Measurements from ENCODE around the gene AADAC.

GRCh38 chr3:149924252-149924916, 46.3 kb downstream of the PFN2 start:
- RRBS = no CpG with 5 or more reads among the region's 2 CpGs

DNA sequence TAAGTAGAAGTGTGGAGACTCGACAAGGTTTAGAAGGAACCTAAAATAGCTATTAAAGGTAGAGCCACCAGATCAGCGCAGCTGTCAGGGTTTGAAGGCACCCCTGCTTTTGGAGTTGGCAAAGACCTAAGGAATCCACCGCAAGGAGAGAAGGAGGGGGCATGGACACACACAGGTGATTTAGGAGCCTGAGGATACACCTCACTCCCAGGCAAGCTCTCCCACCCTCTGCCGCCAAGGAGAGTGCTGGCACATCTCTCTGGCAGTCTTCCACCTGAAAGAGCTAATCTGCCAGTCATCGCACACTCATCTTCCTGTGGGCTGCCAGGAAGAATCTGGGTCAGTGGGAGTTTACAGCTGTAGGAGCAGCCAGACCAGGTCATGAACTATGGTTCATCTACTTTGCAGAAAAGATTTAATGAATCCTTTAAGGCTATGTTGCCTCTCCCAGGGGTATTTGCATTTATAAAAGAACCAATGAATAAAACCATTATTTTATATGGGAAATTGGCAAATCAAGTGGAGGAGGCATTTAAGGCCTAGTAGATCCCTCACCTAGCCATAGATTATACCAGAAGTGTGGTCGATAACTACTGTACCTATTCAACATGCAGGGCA, 170.6 kb upstream of the TSC22D2 start:
- RRBS = no CpG with 5 or more reads among the region's 6 CpGs

- RRBS = no CpG with 5 or more reads among the region's 10 CpGs
These were observed 139.1 kb upstream of the TSC22D2 start for GRCh38 chr3:150268437-150269894.

- RRBS = no CpG with 5 or more reads among the region's 1 CpG
These were observed 22.2 kb downstream of the TSC22D2 start for GRCh38 chr3:150429902-150431013.

DNA sequence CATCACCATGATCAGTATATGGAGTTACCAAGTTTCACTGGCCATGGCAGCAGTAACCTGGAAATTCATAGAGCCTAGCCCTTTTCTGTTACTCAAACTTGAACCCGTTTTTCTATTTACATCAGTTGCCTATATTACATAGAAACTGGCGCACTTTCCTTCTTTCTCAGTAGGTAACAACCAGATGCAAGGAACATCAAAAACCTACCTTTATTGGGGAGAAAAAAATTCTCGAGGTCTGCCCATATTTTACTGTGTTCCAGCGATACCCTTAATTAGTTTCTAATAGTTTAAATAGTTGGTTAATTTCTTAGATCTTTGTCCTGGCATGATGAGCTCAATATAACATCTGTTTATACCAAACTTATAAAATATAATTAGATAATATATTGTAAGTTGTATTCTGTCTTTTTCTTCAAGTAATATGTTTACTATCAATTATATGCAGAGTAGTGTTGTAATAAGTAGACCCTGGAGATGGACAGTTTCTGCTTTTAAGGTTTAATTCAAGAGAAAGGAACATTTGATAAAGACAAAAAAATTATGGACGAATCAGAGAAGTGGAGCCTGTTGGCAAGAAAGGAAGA, 35.9 kb downstream of the TSC22D2 start:
- RRBS = no CpG with 5 or more reads among the region's 5 CpGs

- RRBS = no CpG with 5 or more reads among the region's 3 CpGs
These were observed 5.6 kb downstream of the EIF2A start for GRCh38 chr3:150552148-150552596.

- RRBS = no CpG with 5 or more reads among the region's 15 CpGs
These were observed 24.0 kb upstream of the ERICH6 start for GRCh38 chr3:150727564-150728345.

DNA sequence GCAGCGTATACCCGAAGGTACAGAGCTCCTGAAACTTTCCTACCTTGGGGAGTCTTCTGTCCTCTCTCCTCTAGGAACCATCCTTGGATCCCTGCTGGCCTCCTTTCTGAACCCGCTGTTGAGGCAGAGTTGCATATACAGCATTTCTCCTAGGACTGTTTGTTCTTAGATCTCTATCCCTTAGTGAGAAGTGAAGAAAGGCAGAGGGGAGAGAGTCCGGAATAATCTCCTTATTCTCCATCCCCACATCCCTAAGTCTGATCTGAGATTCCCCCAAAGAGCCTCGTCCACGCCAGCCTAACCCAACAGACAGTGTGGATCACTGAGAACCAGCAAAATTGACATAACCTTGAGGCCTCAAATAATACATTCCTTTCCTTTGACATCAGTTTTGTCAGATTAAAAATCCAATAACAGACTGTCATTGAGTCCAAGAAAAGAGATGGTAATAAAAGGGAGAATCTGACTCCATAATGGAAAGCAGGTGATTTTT, 7.6 kb upstream of the SIAH2 start:
- RRBS = no CpG with 5 or more reads among the region's 6 CpGs

DNA sequence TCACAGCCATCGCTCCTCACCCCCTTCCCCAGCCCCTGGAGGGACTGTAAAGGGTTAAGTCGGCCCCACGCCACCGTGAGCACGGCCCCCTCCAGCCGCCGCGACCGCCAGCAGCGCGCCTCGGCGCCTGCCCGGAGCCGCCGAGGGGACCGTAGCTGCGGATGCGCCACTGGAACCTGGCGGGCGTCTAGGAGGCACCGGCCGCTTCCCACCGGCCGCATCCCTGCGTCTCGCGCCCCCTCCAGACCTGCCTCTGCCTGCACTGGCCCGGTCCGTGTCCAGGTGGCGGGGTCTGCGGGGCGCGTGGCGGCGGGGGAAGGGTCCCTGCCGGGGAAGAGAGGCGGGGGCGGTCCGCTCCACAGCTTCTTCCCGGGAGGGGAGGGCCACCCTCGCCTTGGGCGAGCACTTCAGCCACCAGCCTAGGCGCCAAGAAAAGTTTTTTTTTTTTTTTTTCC, 608 bp downstream of the MED12L start:
- RRBS = 1% methylated on average over 27 of the region's 44 CpGs

GRCh38 chr3:151204532-151205144, 1.6 kb upstream of the GPR171 start:
- RRBS = no CpG with 5 or more reads among the region's 1 CpG

DNA sequence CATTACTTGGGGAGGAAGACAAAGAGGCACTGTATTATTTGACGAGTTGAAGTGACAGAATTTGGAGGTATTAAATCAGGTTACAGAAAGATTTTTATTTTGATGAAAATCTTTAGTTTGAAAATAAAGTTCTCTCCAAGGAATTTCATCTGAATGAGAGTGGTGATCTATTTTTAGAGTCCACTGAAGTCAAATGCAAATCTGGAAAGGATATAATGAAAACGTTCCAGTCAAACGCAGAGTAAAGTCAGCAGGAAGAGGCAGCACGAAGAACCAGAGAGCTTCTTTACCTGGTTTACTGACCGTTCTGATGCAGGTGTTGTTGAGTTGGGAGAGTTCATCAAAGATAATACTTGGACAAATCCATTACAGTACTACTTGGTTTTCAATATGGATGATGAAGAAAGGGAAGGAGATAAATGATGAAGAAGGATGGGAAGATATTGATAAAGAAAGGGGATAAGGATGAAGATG, 8.7 kb downstream of the P2RY14 start:
- RRBS = no CpG with 5 or more reads among the region's 5 CpGs

GRCh38 chr3:151813586-151814408, at the start of gene AADAC:
Gene AADAC (plus strand): TSS chr3:151814116.
- RRBS = no CpG with 5 or more reads among the region's 9 CpGs

GRCh38 chr3:151836950-151837605, 23.2 kb downstream of the AADAC start:
- RRBS = no CpG with 5 or more reads among the region's 6 CpGs

- RRBS = no CpG with 5 or more reads among the region's 1 CpG
These were observed 27.9 kb downstream of the SUCNR1 start for GRCh38 chr3:151901318-151901679.

GRCh38 chr3:152270560-152270815, 1.8 kb downstream of the MBNL1 start:
- RRBS = no CpG with 5 or more reads among the region's 2 CpGs

DNA sequence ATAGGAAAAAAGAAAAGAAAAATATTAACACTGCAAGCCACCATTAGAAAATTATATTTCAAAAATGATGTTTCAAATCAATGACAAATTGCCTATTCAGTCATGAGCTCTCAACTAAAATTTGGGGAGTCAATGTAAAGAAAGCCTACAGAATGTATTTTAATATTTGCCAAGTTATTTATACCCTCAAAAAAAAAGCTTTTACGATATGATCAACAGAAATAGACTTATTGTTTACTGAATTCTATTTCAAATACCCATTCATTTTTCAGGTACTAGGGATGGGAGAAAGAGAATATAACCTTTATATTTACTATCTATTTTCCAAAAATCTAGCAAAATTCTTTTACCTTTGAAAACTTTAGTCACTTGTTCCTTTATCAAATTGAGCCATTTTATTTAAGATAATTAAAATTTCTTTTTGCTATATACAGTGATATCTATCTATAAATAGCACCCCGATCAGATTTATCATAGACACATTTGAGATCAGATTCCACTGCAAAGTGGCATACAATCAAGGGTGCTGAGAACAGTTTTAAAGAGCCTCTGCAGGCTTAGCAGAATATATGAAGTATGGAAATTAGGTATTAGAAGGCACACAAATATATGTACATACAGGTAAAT, 34.9 kb downstream of the MBNL1 start:
- RRBS = no CpG with 5 or more reads among the region's 2 CpGs

DNA sequence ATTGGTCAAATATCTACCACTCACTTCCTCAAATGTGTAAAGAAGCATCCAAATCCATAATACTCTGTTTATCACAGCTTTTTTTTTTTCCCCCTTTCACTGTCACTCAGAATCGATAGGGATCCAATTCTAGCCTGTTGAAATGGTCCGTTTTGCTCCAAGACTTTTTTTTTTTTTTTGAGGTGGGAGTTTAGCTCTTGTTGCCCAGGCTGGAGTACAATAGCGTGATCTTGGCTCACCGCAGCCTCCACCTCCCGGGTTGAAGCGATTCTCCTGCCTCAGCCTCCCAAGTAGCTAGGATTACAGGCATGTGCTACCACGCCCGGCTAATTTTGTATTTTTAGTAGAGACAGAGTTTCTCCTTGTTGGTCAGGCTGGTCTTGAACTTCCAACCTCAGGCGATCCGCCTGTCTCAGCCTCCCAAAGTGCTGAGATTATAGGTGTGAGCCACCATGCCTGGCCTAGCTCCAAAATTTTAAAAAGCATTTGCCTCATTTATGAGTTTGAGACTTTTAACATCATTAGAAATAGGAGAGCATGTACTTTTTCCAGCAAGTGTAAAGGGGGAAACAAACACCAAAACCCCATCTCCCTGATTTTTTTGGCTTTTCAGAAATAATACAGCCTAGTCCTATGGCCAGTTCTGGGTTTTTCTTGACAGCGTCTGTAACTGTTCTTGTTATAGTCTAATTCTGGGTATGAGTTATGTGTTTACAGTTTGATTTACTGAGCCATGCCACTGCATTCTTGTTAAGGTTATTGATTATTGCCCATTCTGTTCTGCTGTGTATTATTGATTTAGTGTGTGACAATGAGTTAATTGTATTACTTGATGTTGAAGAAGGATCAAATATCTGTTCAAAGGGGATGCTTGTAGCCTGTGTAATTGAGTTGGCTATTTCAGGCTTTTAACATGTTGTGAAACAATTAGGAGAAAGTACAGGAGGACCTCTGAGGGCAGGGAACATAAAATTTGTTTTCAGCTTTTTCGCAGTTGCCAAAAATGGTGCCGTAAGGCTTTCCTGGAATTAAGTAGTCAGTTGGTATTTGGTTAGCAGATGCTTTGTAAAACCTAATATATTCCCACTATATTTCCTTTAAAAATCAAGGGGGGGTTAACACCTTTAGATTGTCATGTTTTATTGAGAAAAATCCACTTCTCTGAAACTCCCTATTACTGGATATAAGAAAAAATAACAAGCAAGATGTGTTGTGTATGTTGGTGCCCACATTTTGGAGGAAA, 45.9 kb downstream of the MBNL1 start:
- RRBS = no CpG with 5 or more reads among the region's 13 CpGs

GRCh38 chr3:152382332-152382712, 113.6 kb downstream of the MBNL1 start:
- RRBS = no CpG with 5 or more reads among the region's 4 CpGs

- RRBS = no CpG with 5 or more reads among the region's 3 CpGs
These were observed 143.9 kb downstream of the MBNL1 start for GRCh38 chr3:152412677-152413052.